CD14-positive monocyte (primary cell): ENCODE data around the gene RGS7BP.

DNA sequence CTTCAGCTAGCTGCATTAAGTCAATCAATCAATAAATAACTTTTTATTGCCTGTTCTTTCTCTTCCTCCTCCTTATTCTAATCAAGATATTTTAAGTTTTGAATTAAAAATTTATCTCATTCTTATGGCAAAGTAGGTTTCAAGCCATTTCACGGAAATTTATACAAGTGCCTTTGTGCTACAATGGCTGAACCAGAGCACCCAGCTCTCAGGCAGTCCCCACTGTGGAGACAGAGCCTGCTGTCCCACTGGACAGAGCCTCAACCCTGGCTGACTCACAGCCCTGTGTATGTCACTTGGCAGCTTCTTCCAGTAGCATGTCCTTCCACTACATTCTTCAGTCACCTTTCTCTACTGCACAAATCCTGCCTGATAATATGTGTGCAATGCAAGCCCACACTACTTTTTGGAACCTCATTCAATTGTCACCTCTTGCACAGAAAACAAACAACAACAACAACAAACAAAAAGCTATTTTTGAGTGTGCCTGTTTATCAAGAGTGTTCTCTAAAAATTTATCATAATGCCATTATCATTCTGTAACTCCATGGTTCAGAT is 253.1 kb downstream of the PDE4D start:
- CAGE, long polyA plus RNA, result no peak

GRCh38 chr5:59746286-59746913 is 147.1 kb downstream of the PDE4D start:
- CAGE, long polyA plus RNA, result no peak

DNA sequence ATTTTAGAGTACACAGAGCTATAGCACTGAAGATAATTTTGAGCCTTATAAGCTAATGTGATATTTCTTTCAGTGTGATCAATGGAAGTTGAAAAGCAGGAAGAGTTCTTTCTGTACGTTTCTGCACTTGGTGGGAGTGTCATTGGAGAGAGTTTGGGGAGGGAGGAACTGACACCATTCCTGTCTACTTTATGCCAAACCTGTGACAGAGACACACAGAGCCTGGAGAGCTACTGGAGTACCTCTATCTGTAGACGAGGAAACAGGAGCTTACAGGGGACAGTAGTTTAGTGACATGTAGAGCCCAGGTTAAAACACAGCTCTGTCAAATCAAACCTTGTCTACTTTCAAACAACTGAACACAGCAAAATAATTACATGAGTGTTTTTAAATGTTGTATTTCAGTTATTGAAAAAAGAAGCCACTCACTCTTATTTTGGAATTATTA is 103.6 kb downstream of the PDE4D start:
- CAGE, long polyA plus RNA, result no peak

GRCh38 chr5:60542021-60542509 is 157.9 kb downstream of the DEPDC1B start:
- CAGE, long polyA plus RNA, result no peak

DNA sequence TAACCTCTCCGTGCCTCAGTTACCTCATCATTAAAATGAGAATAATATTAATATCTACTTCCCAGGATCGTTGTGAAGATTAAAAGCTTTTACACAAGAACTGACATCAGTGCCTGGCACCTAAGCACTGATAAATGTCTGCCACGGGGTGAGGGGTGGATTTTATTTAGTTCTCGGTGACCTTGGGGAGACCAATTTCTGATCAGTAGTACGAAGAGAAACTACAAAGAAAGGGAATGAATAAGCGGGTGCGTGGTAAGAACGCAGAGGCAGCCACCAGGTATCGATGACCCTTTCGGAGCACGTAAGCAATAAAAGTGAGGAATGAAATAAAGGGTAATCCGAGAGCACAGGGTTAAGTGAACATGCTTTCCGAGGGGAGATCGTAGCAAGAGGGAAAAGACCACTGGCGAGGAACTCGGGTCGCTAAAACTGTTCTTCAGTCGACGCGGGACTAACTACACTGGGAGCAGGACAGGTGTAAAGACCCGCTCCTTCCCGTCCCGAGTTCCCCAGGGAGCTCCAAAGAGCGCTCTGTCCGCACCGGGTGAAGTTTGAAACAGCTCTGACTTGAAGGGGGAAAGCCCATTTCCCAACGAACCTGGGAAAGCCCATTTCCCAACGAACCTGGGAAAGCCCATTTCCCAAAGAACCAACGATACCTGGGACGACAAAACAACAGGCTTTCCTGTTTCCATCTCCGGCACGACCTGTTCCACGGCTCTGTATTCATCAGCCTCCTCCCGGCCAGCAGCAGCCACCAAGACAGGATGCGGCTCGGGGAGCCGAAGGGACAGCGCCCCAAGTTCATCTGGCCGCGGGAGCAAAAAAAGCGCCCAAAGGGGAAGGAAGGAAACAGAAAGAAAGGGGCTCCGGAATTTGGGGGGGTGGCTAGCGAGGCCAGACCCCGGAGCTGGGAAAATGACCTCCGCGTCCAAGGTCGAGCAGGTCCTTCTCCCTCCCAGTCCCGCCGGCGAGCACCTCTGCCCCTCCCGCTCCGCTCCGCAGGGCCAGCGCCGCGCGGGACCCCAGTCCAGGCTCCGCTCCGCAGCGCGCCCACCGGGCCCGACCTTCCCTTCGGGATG is 967 bp downstream of the ELOVL7 start:
- CAGE, long polyA plus RNA, result no peak

DNA sequence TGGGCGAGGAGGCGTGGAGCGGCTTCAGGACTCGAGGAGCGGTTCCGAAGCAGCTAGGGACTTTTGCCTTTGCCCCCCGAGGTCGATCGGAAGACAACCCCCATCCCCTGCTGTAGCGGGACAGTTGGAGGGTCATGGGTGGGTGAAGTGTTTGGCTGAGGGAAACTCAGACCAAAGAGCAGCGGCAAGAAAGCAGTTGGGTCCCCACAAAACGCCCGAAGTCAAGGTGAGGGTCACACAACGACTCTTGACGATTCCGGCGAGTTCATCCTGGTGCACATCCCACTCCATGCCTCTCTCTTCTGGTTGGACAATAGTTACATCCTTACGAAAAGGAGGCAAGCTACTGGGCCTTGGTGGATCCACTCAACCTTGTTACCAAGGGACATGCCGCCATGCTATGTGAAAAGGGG is 477 bp upstream of the SMIM15 start:
- CAGE, long polyA plus RNA, result no peak

GRCh38 chr5:61279964-61280520 is 52.0 kb upstream of the ZSWIM6 start:
- CAGE, long polyA plus RNA, result no peak

DNA sequence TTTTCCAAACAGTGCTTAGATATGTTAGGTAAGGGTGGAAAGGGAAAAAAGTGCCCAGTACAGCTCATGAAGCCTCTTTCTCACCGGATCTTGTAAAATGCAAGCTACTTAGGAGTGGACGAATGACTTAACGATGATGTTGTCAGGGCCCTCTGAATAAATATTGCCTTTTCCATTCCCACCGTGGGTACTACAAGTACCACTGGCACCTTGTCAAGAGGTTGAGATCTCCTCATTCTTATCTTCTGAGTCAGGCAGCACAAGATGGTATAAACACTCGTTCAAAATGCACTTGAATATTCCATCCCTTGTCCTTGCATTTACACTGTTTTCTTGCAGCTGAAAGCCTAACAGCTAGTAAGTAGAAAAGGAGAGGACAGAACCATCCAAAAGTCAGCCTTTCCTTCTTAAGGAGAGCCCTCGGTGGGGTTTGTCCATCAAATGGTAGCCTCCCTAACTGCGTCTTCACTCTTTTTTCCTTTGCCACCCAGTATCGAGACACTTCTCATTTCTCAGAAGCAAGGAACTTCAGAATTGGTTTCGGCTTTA is 19.6 kb upstream of the ZSWIM6 start:
- CAGE, long polyA plus RNA, result no peak

GRCh38 chr5:61620722-61621652 is 288.9 kb downstream of the ZSWIM6 start:
- CAGE, long polyA plus RNA, result no peak

GRCh38 chr5:61731587-61732614 is 399.8 kb downstream of the ZSWIM6 start:
- CAGE, long polyA plus RNA, result no peak

GRCh38 chr5:62323835-62324883 is 18.2 kb downstream of the KIF2A start:
- CAGE, long polyA plus RNA, result no peak

DNA sequence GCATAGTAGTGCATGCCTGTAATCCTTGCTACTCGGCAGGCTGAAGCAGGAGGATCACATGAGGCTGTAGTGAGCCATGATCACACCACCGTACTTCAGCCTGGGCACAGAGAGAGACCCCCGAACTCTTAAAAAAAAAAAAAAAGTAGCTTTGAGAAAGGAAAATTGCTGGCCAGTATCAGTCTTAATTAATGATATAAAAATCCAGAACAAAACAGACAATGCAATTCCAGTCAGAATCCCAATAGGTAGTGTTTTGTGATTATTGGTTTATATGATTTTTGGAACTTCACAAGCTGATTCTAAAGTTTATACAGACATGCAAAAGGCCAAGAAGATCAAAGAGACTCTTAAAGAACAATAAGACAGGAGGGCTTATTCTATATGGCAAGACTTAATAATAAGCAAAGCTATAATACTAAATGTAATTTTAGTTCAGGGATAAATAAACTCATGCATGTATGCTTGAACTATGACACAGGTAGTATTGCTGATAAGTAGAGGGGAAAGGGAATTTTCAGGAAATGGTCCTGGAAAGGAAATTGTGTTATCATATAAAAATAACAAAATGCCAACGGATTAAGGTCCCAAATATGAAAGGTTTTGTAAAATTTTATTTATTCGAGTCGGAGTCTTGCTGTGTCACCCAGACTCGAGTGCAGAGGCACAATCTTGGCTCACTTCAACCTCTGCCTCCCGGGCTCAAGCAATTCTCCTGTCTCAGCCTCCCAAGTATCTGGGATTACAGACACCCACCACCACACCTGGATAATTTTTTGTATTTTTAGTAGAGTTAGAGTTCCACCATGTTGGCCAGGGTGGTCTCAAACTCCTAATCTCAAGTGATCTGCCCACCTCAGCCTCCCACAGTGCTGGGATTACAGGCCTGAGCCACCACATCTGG is 31.9 kb downstream of the KIF2A start:
- CAGE, long polyA plus RNA, result no peak

DNA sequence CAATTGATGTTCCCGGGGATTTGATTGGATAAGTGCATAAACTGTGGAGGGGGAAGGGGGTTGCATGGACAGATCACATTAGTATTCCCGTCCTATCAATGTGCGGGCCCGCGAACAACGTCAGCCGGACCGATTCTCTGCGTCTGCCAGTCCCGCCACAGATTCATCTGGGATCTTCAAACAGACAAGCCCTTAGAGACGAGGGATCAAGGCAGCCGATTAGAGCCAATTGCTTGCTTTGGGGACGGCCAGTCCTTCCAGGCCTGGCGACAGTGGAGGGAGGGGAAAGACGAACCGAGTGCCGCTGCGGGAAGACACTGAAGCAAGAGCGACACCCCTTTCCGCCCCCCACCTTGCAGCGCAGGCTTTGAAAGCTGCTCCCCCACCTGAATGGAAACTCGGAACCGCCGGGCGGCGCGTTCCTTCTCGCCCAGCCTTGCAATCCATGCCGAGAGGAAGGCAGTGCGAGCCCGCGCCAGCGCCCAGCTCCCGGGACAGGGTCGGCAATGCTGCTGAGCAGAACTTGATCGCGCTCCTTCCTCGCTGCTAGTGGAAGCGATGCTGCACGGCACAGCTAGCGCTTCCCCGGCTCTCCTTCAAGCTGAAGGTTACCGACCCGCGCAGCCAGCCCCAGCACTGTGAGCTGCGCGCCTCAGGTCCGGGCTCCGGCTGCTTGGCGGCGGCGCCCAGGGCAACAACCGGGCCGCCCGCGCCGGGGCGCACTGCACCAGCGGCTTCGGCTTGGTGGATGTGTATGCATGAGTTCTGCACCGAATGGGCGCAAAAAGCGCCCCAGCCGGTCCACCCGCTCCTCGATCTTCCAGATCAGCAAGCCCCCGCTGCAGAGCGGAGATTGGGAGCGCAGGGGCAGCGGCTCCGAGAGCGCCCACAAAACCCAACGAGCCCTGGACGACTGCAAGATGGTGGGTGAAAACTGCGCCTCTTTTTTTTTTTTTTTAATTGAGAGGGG is at the start of gene RGS7BP:
RGS7BP (plus strand) TSS at position 149 of the 970 bp plus-strand sequence.
- CAGE, long polyA plus RNA, result no peak

DNA sequence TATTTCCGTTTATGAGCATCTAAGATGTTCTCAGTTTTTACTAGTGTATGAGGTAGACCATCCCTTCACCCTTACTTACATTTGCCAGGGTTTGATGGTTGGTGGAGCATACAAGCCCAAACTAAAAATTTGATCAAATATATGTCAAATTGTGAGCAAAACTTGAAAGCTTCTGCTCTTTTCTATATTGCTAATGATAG is 267.5 kb downstream of the CWC27 start:
- CAGE, long polyA plus RNA, result no peak

GRCh38 chr5:65062699-65063212 is 294.0 kb downstream of the CWC27 start:
- CAGE, long polyA plus RNA, result no peak

- CAGE, long polyA plus RNA, result no peak
Measured at GRCh38 chr5:65818374-65819618, 96.8 kb downstream of the NLN start.

DNA sequence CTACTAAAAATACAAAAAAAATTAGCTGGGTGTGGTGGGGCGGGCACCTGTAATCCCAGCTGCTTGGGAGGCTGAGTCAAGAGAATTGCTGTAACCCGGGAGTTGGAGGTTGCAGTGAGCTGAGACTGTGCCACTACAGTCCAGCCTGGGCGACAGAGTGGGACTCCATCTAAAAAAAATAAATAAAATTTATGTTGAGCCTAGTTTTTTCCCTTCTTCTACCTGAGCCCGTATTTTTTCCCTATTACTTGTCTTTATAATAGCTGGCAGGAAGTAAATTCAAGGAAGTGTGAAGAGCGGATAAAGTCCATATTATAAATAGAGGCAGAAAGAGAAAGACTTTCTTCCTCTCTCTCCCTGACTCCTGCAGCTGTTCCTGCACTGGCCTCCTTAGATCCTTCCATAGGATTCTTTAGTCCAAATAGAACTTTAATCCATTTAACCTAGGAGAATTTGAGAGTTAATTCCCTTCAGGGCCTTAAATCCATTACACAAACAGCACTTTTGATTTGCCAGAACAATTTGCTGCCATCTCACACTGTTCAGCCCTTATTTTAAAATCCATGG is 10.3 kb upstream of the ERBIN start:
- CAGE, long polyA plus RNA, result no peak

- CAGE, long polyA plus RNA, result no peak
Measured at GRCh38 chr5:65970438-65971170, 44.2 kb downstream of the ERBIN start.

- CAGE, long polyA plus RNA, result no peak
Measured at GRCh38 chr5:66083889-66084263, 60.2 kb upstream of the SREK1 start.

GRCh38 chr5:66101056-66101680 is 42.9 kb upstream of the SREK1 start:
- CAGE, long polyA plus RNA, result no peak